ENCODE data around the gene PGA5.

DNA sequence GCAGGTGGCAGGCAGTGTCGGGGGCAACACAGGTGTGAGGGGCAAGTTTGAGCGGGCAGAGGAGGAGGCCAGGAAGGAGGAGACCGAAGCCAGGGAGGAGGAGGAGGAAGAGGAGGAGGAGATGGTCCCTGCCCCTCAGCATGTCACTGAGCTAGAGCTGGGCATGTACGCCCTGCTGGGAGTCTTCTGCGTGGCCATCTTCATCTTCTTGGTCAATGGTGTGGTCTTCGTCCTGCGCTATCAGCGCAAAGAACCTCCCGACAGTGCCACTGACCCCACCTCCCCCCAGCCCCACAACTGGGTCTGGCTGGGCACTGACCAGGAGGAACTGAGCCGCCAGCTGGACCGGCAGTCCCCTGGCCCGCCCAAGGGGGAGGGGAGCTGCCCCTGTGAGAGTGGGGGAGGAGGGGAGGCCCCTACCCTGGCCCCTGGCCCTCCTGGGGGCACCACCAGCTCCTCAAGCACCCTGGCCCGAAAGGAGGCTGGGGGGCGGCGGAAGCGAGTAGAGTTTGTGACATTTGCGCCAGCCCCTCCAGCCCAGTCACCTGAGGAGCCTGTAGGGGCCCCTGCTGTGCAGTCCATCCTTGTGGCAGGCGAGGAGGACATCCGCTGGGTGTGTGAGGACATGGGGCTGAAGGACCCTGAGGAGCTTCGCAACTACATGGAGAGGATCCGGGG, 12.1 kb downstream of the TMEM132A start:
- RRBS, result no CpG with 5 or more reads among the region's 21 CpGs

GRCh38 chr11:60978625-60979368, 7.3 kb downstream of the CD6 start:
- RRBS, result no CpG with 5 or more reads among the region's 10 CpGs

GRCh38 chr11:61114389-61114817, 12.1 kb downstream of the CD5 start:
- RRBS, result no CpG with 5 or more reads among the region's 2 CpGs

GRCh38 chr11:61120431-61121663, 18.6 kb downstream of the CD5 start:
- RRBS, result no CpG with 5 or more reads among the region's 14 CpGs

DNA sequence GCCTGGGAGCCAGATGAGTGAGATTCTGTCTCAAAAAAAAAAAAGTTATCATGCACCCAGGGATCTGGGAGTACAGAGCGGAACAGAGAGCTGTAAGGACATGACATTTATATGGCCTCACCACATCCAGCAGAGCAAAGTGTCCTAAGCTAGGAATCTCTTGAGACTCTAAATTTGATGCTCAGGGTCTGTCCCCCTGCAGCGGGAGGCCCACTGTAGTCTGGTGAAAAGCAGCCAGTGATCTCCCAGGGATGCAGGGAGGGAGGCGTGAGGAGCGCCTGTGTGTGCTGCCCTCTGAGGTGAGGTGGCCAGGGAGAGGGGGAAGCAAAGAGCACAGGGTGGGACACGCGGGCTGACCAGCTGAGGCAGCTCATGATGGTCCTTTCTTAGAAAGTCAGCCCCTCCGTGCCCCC, 26.4 kb downstream of the CD5 start:
- RRBS, result no CpG with 5 or more reads among the region's 7 CpGs

DNA sequence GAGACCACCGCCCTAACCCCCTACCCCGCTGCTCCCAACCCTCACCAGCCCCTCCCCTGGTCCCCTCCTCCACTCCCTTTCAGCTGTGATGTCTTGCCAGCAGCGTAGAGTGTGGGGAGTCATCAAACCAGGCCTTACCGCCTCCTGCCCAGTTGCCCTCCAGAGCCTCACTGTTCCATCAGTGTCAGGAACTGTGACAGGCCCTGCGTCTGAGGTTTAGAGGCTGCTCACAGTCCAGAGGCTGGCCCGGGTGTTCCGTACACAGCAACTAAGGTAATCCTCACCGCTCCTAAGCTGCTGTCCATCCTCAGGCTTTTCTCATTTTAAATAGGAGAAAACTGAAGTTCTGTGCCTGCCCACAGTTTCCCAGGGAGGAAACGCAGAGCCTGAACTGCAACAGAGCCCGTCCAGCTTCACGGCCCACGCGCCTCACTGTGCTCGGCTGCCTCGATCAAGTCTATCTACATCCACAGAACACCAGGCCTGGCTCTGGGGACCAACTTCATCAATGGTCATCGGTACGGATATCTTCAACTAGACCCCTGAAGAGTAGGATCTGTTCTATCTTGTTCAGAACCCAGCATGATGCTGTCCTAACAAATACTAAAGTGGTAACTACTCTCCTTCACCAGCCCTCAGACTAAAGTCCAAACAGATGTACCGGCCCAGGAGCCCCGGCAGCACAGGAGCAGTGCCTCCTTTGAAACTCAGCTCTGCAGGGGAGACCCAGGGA, 10.4 kb downstream of the VPS37C start:
- RRBS, result no CpG with 5 or more reads among the region's 19 CpGs

GRCh38 chr11:61153825-61154204, 7.4 kb downstream of the VPS37C start:
- RRBS, result no CpG with 5 or more reads among the region's 1 CpG

GRCh38 chr11:61164087-61164827, 3.0 kb upstream of the VPS37C start:
- RRBS, result no CpG with 5 or more reads among the region's 8 CpGs

GRCh38 chr11:61240771-61241230, at the start of gene PGA5:
Gene PGA5, plus strand, starts transcription at chr11:61241175.
- RRBS, result no CpG with 5 or more reads among the region's 7 CpGs

DNA sequence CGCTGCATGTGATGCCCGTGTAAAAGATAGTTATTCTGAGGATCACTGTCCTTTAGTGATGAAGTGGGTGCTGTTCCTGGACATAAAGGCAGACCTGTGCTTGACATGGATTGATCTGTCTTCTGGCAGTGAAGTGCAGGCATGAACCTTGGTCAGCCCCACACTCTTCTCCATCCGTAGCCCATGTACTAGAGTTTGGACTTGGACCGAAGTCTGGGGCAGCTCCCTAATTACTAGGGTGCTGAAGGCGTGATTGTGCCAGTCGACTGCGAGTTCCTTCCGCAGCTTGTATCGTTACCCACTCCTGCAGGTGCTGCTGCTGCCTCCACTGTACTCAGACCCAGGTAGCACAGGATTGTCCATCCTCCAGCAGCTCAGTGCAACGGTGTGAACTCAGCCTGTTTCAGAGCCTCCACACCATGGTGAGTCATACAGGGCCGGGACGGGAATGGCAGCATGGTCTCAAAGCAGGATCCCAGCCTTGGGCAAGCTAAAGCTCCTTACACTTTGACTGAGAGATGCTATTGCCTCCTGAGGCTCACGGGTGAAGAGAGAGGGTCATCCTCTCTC, 1.4 kb downstream of the TKFC start:
- RRBS, result no CpG with 5 or more reads among the region's 13 CpGs

- RRBS, result 28% methylated on average over 2 of the region's 6 CpGs
These were observed 3.2 kb downstream of the TKFC start for GRCh38 chr11:61336141-61336739.

GRCh38 chr11:61341615-61342739, 8.9 kb downstream of the TKFC start:
- RRBS, result no CpG with 5 or more reads among the region's 24 CpGs

DNA sequence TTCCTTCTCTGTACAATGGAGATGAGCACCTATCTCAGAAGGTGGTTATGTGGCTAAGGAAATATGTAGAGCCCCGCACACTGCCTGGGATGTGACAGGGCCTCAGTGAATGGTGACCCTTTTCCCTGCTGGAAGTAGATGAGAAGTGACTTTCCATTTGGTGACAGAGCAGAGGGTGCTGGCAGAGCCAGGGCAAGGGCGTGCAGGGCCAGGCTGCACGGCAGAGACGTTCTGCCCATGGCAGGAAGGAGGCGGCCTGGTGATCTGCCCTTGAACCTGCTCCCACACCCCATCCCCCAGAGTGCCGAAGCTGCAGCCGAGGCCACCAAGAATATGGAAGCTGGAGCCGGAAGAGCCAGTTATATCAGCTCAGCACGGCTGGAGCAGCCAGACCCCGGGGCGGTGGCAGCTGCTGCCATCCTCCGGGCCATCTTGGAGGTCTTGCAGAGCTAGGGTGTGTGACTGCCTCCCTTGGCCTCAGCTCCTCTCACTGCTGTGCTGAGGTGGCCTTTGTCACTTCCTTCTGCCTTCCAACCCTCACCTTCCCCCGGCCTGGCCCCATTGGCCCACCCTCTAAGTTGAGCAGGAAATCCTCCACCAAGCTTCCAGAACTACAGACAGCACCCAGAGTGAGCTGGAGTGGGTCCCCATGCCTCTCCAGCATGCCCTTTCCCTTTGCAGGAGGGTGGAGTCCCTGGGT, 13.2 kb downstream of the TKFC start:
- RRBS, result 88% methylated on average over 3 of the region's 13 CpGs

GRCh38 chr11:61353700-61354120, 8.0 kb downstream of the CYB561A3 start:
- RRBS, result no CpG with 5 or more reads among the region's 9 CpGs

GRCh38 chr11:61370151-61370954, 8.2 kb downstream of the TMEM138 start:
- RRBS, result no CpG with 5 or more reads among the region's 9 CpGs

DNA sequence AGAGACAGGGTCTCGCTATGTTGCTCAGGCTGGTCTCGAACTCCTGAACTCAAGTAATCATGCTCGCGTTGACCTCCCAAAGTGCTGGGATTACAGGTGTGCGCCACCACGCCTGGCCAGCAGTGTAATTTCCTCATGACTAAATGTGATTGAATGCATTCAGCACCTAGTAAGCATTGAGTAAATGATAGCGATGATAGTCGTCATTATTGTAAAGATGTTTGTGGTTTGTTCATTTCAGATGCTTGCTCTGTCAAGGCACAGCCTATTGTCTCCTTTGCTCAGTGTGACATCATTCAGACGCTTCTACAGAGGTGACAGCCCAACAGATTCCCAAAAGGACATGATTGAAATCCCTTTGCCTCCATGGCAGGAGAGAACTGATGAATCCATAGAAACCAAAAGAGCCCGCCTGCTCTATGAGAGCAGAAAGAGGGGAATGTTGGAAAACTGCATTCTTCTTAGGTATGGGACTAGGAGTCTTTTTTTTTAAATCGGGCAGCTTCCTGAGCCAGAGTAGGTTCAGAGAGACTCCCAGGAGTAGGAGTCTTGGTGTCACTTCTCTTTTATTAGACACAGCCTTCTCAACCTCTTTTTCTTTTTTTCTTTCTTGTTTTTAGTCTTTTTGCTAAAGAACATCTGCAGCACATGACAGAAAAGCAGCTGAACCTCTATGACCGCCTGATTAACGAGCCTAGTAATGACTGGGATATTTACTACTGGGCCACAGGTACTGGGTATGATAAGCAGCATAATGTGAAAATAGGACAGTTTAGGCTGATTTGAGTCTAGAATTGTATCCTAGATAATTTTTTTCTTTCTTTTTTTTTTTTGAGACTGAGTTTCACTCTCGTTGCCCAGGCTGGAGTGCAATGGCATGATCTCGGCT, 7.7 kb downstream of the SDHAF2 start:
- RRBS, result no CpG with 5 or more reads among the region's 15 CpGs

GRCh38 chr11:61516214-61516908, 7.8 kb downstream of the LRRC10B start:
- RRBS, result no CpG with 5 or more reads among the region's 35 CpGs

DNA sequence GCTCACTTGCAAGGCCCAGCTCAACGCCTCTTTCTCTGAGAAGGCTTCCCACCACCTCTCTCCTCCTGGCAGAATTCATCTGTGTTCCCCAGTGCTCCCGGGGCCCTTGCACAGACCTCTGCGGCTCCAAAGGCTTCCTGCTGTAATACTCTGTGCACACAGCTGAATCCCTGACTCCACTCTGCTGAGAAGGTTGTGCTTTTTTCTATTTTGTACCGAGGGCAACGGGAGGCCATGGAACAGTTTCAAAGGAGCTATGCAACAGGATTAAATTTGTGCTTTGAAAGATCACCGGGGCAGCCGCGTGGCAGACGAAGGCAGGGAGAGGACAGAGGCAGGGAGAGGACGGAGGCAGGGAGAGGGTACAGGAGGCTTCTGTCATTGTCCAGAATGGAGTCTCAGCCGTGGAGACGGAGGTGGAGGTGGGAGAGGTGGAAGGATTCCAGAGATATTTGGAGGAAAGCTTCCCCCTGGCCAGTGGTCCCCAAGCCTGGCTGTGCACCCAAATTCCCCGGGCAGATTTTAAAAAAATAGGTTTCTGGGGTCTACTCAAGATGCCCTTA, 49.3 kb upstream of the SYT7 start:
- RRBS, result no CpG with 5 or more reads among the region's 13 CpGs

DNA sequence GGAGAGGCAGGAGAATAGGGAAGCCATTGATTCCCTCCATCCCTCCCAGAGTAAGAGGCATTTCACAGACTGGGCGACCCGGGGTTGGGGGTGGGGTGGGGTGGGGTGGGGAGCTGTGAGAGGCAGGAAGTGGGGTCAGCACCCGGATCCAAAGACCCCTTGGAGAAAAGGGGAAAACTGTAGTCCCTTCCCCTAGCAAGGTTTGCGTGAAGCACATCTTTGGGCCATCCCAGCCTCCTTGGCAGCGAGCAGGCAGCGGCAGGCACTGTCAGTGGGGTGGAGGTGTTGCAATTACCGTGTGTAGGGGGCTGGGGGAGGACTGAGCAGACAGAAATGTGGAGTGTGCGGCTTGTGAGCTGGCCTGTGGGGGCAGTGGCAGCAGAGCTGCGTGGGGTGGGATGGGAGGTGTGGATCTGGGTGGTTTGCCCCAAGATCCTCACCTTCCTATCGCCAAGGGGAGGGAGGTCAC, 16.4 kb downstream of the DAGLA start:
- RRBS, result 35% methylated on average over 2 of the region's 10 CpGs

- RRBS, result no CpG with 5 or more reads among the region's 16 CpGs
These were observed 14.0 kb downstream of the MYRF start for GRCh38 chr11:61766224-61766957.

Data from islet of Langerhans (tissue), 1 donor.